Hematopoietic multipotent progenitor cell (in vitro differentiated cells): ENCODE measurements around a stretch of chr4.

- CAGE, long polyA plus RNA, result no peak
Observed at GRCh38 chr4:184246017-184246537, 28.4 kb upstream of the ENPP6 start.

GRCh38 chr4:184346581-184347209 lies 127.7 kb downstream of the IRF2 start:
- CAGE, long polyA plus RNA, result no peak

GRCh38 chr4:184351782-184352361 lies 122.5 kb downstream of the IRF2 start:
- CAGE, long polyA plus RNA, result no peak

- CAGE, long polyA plus RNA, result no peak
Observed at GRCh38 chr4:184417886-184418304, 56.5 kb downstream of the IRF2 start.

DNA sequence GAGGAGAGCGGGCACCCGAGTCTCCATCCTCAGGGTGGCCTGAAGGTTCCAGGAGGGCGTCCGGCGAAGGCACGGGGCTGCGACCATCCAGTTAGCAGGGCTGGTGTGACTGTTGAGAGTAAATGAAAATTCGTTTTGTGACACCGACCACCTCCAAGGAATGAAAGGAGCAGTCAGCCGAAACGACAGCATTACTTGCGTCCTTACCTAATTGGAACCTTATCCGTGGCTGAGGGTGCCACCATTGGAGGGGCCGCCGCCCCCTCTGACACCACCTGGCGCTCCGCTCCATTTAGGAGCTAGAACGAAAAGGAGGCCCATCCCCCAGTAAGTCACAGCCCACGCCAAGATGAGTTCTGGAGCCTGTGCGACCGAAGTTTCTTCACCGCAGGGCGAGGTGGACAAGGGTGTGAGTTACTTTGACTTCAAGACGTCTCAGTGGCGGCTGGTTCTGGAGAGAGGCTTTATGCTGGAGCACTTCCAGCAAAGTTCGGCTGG lies 645 bp upstream of the IRF2 start:
- CAGE, long polyA plus RNA, result no peak

GRCh38 chr4:184503637-184504257 lies 29.4 kb upstream of the IRF2 start:
- CAGE, long polyA plus RNA, result no peak

- CAGE, long polyA plus RNA, result no peak
Observed at GRCh38 chr4:184537959-184538436, 63.6 kb upstream of the IRF2 start.

- CAGE, long polyA plus RNA, result no peak
Observed at GRCh38 chr4:184752610-184752959, 18.7 kb upstream of the CENPU start.

DNA sequence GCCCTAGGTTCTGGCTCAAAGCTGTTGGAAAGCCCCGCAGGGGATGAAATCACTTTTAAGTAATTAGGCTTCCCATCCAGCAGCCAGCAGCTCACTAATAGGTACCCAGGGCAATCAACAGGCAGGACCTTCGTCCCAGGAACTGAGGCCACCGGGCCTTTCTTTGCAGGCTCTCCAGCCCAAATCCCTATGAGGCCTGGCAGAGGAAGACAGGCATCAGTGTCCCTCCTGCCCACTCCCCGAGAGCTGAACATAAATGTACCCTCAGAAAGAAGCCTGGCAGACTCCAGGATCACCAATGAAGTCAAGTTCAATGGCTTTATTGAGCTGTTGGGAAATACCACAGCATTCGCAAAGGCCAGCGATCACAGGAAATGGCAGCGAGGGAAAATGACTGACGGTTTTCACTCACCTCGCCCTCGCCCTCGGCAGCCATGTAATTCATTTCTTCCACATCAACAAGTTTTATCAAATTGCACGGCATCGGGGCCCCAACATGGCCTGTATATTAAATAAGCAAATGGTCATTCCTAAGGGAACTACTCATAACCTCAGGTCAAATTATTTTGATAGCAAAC lies 28.9 kb upstream of the CENPU start:
- CAGE, long polyA plus RNA, result no peak

GRCh38 chr4:184792401-184792898 lies 33.3 kb downstream of the ACSL1 start:
- CAGE, long polyA plus RNA, result no peak

DNA sequence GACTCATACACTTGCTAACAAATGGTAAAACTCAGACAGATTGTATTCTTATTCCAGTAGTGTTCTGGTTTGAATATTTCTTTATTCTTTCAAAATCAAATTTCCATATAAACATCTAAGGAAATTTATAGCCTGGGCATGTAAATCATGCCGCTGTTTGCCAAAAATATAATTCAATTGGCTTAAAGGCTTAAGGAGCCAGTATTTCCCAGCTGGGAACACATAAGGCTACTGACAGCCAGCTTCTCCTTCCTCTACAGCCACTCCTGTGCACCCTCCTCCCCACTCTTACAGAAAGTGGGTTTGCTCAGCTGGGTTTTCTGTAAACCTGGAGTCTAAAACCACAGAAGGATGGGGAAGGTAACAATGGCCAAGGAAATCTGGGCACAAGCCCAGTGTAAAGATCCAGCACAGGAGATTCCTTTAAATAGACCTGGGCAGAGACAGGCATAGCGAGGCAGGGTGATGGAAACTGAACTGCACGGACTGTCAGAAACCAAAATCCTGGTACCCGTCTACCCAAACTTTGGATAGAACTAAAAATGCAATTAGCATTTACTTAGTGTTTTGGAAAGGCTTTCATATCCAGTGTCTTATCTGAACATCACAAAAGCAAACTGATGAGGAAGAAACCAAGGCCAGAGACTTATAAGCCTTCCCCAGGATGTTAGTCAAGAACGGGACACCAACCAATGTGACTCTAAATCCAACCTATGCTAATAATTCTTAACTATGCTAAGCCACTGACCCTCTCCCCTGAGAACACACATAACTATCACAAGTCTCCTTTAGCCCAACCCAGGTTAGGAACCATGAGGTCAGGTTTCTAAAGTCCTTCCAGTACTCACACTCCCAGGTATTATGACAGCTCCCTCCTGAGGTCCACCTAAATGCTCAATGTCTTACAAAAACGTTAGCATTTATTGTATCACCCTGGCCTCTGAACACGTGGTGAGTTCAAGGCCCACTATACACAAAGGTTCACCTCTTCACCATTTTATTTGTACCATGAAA lies 18.3 kb downstream of the ACSL1 start:
- CAGE, long polyA plus RNA, result no peak

DNA sequence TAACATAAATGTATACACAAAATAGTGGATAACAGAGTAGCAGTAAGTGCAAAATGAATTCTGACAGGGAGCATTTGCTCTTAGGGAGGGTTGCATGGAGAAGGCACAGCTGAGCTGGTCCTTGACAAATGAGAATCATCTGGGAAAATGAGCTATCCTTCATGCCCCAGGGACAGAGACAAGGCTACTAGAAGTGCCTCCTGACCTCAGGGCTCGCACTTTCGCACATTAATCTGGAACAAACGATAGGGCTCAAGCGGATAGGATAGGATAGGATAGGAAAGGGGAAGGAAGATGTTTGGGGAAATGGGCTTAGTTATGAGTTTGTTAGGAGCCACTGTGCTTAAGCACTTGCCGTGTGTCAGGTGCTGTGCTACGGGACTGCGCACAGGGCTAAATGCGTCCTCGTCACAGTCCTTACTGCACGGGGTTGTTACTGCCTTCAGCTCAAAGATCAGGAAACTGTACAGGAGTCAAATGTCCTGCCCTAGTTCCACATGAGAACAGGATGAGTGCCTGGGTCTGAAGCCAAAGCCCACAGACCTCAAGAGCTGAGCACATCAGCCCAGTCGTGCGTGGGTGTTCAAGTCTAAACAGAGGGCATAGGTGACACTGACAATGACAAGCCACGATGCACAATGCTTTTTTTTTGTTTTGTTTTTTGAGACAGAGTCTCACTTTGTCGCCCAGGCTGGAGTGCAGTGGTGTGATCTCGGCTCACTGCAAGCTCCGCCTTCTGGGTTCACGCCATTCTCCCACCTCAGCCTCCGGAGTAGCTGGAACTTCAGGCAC lies 15.1 kb downstream of the ACSL1 start:
- CAGE, long polyA plus RNA, result no peak

DNA sequence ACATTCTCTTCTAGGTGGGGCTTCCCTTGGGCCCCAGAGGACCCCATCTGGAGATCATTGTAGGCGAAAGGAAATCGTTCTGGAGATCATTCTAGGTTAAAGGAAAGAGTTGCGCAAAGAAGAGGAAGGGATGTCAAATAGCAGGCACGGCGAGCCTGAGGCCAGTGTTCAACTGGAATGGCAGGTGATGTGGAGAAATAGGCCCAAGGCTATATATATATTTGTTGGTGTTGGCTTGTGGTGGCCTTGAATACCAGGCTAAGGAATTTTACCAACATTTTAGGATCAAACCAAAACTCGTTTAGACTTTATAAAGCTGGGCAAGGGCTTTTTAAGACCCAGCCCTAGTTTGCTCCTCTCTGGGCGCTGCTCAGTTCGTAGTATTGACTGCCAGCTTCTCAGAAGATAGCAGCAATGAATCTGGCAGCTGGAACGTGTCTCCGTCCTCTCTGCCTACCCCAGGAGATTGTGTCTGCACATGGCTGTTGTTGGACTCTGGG lies 68.5 kb upstream of the ACSL1 start:
- CAGE, long polyA plus RNA, result no peak

GRCh38 chr4:184898755-184899181 lies 73.0 kb upstream of the ACSL1 start:
- CAGE, long polyA plus RNA, result no peak

GRCh38 chr4:184899182-184900043 lies 73.6 kb upstream of the ACSL1 start:
- CAGE, long polyA plus RNA, result no peak

- CAGE, long polyA plus RNA, result no peak
Observed at GRCh38 chr4:184960390-184960758, 57.9 kb upstream of the HELT start.

GRCh38 chr4:185479743-185480169 lies 8.2 kb upstream of the CCDC110 start:
- CAGE, long polyA plus RNA, result no peak

DNA sequence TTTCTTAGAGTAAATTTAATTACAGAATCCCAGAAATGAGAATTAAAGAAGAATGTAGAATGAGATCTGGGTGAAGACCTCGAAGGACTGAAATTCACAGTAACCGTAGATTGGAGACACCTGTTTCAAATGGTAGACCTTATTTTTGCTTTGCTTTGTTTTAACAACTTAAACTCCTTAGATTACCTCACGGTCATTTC lies 12.5 kb downstream of the PDLIM3 start:
- CAGE, long polyA plus RNA, result no peak

- CAGE, long polyA plus RNA, result no peak
Observed at GRCh38 chr4:185532230-185533423, 2.7 kb downstream of the PDLIM3 start.

DNA sequence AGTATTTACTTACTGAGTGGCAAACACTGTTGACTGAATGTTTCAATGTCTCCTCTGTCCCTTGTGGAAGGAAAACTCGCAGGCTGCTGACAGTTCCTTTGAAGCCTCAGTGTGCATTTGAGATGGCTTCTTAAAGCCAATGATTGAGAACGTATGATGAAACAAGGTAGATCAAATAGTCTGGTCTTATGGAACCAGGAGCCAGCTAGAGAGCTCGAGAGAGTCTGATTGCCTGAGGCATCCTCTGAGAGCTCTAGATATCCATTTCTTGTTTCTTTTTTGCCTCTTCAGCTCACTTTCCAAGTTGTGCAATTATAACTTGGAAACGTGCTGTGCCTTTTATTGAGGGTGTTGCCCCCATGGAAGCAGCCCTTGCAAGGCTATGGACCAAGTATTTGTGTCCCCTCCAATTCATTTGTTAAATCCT lies 43.1 kb upstream of the PDLIM3 start:
- CAGE, long polyA plus RNA, result no peak